PFSK-1 (cell line): ENCODE measurements around a stretch of chr19.

- RRBS = 94% methylated on average over 10 of the region's 29 CpGs
Measured at GRCh38 chr19:6221776-6222521, 57.8 kb downstream of the MLLT1 start.

- RRBS = no CpG with 5 or more reads among the region's 29 CpGs
Measured at GRCh38 chr19:6241571-6242209, 38.1 kb downstream of the MLLT1 start.

GRCh38 chr19:6373404-6373774 is 795 bp downstream of the ALKBH7 start:
- RRBS = no CpG with 5 or more reads among the region's 25 CpGs

GRCh38 chr19:6392833-6393039 is 228 bp downstream of the GTF2F1 start:
- RRBS = no CpG with 5 or more reads among the region's 16 CpGs

DNA sequence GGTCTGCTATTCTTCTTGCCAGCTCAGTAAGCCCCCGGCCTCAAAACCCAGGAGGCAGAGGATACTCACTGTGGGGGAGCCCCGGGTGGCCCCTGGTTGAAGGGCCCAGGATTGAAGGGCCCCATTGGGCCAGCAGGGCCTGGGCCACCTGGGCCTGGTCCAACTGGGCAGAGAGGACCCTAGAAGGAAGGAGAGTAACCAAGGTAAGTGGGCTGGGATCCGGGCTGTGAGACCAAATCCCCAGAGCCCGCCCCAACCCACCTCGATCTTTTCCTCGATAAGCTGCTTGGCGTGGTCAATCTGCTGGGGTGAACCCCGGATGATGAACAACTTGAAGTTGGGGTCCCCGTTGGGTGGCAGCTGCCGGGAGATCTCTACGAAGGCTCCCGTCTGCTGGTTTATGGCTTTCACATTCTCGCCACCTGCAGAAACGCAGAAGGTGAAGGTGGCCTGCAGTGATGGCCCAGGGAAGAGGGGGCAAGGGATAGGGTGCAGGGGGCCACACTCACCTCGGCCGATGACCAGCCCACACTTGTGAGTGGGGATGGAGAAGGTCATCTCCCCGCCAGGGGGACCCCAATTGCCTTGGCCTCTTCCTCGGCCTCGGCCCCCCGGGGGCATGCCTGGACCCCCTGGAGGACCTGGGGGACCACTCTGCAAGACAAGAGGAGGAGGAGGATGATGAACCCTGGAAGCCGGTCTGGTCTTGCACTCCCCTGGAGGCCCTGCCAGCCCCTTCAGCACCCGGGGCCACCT is 8.2 kb downstream of the KHSRP start:
- RRBS = 95% methylated on average over 7 of the region's 22 CpGs

GRCh38 chr19:6416985-6417566 is 7.5 kb downstream of the KHSRP start:
- RRBS = 100% methylated on average over 1 of the region's 23 CpGs

GRCh38 chr19:6475960-6477140 is 5.2 kb downstream of the DENND1C start:
- RRBS = 78% methylated on average over 4 of the region's 58 CpGs

- RRBS = no CpG with 5 or more reads among the region's 15 CpGs
Measured at GRCh38 chr19:6527976-6528707, 2.7 kb upstream of the TNFSF9 start.

DNA sequence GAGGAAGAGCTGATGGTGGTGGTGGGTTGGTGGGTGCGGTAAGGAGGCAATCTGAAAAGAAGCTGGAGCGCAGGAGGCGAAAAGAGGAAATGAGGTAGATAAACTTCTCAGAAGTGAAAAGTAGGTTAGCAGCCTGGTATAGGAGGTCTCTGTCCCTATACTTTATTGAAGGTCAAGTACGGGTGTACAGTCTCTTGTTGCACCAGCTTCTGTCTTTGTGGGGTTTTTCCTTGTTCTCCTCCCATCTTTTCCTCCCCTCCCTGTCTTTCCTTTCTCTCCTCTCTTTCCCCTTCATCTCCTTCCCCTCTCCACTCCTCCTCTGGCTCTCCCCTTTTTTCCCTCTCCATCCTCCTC is 15.5 kb downstream of the TNFSF14 start:
- RRBS = no CpG with 5 or more reads among the region's 4 CpGs

DNA sequence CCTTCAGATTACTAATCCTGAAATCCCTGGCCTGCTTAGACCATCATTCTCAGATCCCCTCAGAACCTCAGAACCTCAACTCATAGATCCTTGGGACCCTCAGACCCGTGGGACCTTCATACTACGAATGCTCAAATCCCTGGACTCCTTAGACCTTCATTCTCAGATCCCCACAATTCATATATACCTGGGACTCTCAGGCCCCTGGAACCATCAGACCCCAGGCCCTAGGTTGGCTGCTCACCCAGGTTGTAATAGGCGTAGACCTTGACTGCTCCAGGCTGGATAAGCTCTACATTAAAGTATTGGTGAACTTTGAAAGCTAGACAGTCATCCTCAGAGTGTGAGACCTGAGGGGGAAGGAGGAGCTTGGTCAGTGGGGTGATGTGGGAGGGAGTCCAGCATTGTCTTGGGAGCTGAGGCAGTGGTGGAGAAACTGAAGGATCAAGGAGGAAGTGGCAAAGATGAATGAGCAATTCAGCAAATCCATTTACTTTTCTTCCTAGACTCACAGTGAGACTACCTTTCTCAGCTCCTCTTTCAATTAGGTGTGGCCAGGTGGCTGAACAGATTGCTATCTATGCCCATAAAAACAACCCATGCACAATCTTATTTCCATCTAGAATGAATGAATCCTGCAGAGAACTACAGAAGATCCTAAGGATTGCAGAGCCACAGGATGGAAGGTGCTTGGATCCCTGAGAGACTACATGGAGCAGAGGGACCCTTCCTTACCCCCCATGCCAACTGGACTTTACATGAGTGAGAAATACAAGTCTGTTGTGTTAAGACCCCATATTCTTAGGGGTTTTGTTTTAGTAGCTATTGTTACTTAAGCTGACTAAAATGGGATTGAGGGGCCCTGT is 10.2 kb upstream of the TNFSF14 start:
- RRBS = no CpG with 5 or more reads among the region's 3 CpGs

DNA sequence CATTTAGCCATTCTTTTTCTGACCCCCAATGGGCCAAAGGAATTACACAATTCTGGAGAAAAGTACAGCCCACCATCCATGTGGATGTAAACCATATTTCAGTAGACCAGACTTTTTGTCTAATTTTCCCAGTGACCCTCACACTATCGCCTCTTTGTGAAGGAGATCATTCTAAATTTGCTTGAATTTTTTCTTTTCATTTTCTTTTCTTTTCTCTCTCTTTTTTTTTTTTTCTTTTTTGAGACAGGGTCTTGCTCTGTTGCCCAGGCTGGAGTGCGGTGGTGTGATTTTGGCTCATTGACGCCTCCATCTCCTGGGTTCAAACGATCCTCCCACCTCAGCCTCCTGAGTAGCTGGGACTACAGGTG is 15.3 kb downstream of the C3 start:
- RRBS = no CpG with 5 or more reads among the region's 4 CpGs

- RRBS = 15% methylated on average over 6 of the region's 28 CpGs
Measured at GRCh38 chr19:6710619-6711075, 9.8 kb downstream of the C3 start.

DNA sequence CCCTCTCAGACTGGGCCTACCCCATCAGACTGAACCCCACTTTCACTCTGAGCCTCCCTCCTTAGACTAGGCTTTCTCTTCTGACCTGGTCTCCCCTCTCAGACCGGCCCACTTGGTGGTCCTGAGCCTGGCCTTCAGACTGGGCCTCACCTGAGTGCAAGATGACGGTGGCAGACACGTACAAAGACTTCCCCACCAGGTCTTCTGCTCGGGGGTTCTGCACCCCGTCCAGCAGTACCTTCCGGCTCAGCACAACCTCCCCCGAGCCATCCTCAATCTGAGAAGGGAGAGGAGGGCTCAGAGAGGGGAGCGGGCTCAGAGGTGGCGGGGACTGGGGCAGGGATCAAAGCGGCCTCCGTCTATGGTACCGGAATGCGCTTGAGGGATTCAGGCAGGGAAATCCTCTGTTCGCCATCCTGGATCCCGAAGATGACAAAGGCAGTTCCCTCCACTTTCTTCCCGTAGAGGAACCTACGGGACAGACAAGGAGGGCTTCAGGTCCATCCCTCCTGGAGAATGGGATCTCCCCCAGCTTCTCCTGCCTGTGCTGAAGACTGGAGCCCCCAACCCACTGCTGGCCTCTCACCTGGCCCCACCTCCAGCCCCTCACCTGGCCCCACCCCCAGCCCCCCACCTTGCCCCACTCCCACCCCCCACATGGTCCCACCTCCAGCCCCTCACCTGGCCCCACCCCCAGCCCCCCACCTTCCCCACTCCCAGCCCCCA is 7.2 kb downstream of the C3 start:
- RRBS = no CpG with 5 or more reads among the region's 17 CpGs

GRCh38 chr19:6713765-6714625 is 6.5 kb downstream of the C3 start:
- RRBS = 34% methylated on average over 5 of the region's 22 CpGs

- RRBS = no CpG with 5 or more reads among the region's 10 CpGs
Measured at GRCh38 chr19:6721460-6722226, 1.2 kb upstream of the C3 start.

DNA sequence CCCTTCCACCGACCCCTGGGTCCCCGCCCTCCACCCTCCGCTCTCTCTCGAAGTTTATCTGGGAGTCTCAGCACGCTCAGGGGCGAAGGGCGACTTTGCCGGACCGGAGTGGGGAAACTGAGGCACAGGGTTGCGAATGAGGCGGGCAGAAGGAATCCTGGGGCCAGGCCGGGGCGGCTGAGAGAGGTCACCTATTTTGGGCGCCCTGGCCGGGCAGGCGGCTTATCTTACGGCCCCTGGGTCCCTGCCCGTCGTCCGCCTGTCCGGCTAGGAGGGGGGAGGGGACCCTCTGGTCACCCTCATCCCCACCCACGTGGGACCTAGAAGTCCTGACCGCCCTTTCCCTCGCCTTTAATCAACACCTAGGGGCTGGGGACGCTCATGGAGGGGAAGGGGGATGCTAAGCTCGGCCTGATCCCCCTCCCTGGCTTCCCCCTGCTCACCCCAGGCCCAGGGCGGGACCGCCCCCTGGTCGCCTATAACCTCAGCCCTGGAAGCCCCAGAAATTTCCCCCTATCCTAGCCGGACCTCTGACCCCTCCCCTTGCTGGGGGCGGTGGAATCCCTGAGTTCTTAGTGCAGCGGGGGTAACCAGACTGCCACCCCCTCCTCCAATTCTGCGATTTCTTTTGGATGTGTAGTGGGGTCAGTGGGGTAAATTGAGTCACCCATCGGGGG is 540 bp downstream of the TRIP10 start:
- RRBS = 2% methylated on average over 11 of the region's 34 CpGs

DNA sequence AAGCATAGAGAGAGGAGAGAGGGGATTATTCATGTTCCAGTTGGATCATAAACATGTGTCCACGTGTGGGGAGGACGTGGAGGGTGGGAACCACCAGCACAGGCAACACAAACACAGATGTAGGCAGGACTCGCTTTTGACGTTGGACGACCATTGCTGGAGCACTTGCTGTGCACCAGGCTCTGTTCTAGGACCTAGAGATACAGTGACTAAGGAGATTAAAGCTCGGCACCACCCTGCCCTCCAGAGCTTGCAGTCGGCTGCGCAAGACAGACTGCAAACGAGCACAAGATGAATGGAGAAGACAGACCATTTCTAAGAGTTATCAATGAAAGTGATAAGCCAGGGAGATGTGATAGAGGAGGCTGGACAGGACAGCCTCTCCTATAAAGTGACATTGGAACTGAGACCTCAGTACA is 775 bp downstream of the SH2D3A start:
- RRBS = no CpG with 5 or more reads among the region's 9 CpGs

GRCh38 chr19:6773100-6774168 is 926 bp downstream of the VAV1 start:
- RRBS = no CpG with 5 or more reads among the region's 14 CpGs

GRCh38 chr19:6862590-6863317 is 24.6 kb upstream of the ADGRE1 start:
- RRBS = no CpG with 5 or more reads among the region's 26 CpGs

DNA sequence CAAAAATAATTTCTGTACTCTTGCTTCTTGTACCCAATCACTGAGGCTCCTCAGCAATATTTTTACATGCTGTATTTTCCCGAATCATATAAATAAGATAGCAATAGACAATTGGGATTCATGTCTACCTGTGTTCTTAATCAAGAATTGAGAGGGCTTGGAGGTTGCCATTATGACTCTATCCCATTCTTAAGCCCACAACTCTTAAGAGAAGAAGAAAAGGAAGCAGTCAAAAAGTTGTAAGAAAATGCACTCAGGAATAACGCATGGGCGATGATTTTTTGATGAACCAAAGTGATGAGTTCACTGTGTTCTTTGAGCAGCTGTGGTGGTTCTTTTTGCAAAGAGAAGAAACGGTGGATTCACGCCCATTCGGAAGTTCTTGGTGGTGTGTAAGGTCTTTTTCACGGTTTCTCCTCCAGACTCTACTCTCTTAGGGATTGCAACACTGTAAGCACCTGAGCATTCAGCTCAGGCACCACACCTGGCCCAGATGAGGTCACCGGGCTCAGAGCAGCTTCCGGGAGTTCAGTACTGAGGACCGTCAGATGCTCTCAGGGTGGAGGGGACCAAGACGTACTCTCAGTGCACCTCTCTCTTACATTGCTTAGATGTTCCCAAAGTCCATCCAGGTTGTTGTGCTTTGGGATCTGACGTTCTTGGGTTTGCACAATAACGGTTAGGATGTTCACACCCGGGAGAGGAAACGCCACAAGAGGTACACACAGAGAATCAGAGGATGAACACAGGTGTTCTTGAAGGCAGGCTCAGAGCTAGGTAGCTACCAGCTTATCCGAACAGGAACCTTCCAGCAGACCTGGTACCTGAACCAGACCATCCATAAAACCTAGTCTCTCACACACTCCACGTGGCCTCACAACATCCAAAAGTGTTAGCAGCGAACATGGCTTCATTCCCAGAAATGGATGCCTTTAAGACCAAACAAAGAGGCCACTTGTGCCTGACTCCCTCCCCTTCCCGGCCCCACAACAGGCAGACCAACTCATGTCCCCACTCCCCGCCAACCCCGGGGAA is 45.8 kb downstream of the ZNF557 start:
- RRBS = 94% methylated on average over 3 of the region's 21 CpGs